NB4 (cell line): ENCODE measurements around the genes NOXO1 and KCTD5.

DNA sequence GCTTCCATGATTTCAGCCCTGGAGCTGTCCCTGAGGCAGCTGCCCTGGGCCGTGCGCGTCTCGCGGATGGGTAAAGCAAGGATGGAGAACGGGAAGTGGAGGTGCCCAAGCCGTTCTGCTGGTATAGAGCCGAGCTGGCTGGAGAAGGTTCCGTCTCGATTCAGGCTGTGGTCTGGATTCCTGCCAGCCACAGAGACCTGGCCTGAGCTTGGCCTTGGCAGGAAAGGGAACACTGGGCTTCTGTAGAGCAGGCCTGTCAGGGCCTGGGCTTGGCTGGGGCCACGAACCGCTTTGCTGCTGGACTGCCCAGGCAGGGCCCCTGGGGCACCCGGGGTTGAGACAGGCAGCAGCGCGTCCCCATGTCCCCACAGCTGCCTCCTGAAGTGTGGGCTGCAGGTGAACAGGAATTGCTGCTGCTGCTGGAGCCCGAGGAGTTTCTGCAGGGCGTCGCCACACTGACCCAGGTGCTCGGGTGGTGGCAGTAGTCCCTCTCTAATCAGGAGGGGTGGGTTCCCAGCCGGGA, 1.0 kb upstream of the MRPS34 start:
- RRBS: no CpG with 5 or more reads among the region's 20 CpGs

DNA sequence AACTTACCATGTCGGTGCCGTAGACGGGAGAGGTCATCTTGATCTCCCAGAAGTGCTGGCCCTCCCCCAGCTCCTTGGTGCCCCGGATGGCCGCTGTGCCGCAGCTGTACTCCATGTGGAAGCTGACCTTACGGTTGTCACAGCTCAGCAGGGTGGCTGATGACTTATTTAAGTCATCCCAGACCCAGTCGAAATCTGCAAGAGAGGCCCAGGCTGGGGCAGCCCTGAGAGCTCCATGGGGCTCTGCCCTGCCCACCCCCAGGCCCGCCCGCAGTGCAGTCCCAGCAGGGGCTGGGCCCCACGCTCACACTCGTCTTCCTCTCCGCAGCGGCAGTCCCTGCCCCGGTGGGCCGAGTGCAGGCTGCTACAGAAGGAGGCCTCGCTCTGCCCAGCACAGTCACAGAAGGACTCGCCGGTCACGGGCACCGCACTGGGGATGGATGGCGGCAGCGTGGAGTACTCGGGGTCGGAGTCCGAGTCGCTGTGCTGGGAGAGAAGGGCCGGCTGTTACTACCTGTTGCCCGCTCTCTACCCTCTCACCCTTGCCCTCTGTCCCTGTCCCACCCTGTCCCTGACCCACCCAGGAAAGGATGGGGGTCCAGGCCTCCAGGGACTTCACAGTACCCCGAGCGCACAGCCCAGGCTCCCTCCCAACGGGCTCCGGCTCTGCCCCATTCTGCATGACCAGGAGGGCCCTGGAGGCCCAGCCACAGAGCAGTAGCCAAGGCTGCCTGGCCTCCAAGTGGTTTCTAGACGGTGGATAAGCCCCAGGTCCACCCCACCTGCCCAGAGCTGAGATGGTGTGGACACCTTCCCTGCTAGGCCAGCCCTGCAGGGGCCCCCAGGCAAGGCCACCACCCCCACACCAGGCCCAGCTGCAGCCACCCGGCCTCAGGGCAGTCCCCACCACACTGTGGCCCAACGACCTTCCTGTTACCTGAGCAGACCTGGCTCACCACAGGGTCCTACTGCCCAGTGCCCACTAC, 4.0 kb downstream of the SPSB3 start:
- RRBS: 97% methylated on average over 5 of the region's 36 CpGs

DNA sequence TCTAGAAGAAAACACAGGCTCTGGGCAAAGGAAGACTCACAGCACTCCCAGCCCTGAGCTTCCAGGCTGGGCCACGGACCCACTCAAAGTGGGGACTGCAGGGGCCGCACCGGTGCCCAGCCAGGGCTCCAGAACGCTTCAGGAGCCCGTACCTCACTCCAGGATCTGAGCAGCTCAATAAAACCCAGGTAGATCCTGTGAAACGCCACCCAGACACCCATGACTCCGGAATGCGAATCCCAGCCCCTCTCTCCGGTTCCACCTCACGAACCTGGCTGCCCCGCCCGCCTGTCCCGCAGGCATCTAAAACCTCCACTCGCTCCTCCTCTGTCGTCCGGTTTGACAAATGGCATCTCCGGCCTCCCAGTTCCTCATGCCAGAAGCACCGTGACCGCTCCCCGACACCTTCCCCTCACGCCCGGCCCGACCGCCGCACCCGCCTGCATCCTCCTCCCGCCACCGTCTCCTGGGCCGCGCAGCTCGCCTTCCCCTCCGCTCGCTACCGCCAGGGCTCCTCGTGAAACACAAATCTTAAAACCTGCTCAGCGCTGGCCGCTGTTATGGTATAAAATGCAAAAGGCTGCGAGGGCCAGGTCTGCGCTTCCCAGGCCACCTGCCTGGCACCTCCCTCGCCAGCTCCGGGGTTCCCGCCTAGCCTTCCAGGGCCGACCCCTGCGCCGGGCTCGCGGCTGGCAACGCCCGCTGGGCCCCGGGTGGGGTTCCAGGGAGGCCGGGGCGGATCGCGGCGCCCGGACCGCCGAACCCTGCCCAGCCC, 689 bp downstream of the SPSB3 start:
- RRBS: 11% methylated on average over 21 of the region's 58 CpGs

DNA sequence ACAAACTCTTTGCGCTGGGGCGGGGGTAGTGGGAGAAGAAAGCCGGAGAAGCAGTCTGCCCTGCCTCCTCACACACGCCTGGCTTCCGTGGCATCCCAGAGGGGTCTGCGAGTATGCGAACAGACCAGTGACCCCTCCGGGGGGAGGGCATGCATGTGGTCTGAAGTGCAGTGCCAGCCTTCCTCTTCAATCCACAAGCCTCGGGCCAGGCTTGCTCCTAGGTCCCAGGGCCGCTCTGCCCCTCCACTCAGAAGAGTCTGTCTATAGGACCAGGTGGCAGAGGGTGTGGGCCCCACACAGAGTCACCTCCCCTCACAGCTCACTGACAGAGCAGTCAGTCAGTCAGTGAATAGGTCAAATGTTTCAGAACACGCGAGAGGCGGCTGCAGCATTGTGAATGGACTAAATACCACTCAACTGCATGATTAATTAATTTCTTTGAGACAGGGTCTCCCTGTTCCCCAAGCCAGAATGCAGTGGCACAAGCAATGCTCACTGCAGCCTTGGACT, 14.2 kb upstream of the IGFALS start:
- RRBS: 99% methylated on average over 5 of the region's 13 CpGs

DNA sequence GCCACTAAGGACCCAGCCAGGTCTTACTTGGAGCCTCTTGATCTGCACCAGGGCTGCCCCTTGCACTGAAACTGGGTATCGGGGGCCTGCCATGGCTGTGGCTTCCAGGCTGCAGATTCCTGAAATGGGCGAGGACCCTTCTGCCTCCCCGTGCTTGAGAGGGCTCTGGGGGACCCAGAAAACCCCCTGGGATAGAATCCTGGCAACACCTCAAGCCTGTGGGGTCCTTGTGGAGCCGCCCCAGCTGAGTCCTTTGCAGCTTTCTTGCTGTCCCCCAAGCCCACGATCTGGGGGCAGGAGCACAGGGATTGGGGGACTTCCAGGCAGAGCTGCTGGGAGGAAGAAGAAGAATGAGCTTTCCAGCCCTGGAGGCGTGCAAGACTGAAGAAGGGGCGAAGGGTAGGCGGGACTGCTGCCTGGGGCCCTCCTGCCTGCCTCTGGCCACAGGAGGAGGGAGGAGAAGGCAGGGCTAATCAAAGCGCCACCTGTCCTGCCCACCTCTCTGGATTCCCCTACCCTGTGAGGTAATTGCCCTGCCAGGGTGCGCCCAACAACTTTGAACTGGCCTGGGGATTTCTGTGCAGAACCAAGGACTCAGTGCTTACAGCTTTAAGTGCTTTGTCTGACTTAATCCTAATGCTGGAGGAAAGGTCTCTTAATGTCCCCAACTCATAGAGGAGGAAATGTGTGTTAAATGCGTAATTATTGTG, at the start of gene NOXO1:
Gene NOXO1, minus strand, starts transcription at position 383 of the 710 bp plus-strand sequence.
- RRBS: no CpG with 5 or more reads among the region's 11 CpGs

DNA sequence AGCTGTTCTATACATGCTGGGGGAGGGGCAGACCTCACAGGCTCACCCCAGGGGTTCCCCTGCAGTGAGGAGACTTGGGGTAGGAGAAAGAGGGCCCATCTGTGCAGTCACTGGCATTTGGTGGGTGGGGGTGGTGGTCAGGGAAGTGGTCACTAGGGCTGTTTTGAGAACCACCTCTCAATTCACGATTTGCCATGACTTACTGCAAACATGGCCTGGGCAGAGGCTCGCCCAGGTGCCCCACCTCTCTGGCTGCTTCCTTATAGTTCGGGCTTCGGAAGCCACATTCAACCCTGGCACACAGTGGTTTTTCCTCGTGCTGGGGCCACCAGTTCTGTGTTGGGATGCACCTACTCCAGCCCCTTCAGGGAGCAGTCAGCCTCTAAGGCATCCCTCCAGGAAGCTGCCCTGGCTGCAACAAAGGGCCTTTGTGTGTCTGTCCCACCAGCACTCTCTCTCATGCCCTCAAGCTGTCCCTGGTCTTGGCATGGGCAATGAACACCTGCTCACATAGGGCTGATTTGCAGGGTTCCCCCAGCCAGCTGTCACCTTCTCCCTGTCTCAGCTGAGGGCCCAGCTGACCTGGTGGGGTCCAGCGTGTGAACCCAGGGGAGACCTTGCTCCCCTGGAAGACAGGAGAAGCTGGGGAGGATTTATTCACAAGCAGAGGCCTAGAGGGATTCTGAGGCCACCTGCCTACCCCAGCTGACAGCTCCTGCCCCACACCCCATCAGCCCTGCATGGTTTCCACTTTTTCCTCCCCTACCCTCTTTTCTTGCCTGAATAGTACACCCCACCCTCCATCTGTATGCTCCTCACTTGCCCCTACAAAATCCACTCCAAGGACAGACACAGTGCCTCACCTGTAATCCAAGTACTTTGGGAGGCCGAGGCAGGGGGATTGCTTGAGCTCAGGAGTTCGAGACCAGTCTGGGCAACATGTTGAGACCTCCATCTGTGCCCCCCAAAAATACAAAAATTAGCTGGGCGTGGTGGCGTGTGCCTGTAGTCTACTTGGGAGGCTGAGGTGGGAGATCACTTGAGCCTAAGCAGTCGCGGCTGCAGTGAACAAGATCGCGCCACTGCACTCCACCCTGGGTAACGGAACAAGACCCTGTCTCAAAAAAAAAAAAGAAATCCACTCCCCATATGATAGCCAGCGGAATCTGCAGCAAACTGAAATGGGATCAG, 923 bp upstream of the NOXO1 start:
- RRBS: no CpG with 5 or more reads among the region's 16 CpGs

DNA sequence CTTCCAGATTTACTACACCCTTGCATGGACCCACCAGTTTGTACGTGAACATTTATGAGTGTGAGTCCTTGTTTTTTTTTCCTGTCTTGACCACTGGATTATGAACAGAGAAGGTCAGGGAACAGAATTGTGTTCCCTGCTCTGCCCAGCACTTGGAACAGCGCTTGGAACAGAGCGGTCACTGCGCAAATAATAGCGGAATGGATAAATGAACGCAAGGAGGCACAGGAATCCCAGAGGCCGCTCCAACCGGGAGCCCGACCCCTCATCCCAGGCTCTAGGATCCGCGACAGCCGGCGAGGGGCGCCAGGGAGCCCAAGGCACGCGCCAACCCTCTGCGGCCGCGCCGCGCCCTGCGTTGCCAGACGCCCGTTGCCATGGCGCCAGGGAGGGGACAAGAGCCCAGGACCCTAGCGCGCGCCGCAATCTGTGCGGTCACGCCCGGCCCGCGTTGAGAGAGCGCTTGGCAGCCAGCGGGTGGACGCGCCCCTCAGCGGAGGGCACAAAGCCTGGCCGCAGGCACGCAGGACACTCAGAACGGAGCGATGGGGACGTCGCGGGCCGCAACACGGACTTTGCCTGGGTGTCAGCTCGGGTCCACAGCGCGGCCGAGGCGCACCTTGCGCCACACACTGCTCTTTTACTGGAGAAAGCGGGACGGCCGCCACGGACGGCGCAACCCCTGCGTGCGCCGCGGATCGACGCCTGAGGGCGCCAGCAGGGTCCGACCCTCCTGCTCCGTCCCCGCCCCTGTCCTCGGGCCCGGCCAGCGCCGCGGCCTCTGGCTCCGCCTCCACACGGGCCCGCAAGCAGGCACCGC, 532 bp upstream of the GFER start:
- RRBS: 14% methylated on average over 11 of the region's 79 CpGs

DNA sequence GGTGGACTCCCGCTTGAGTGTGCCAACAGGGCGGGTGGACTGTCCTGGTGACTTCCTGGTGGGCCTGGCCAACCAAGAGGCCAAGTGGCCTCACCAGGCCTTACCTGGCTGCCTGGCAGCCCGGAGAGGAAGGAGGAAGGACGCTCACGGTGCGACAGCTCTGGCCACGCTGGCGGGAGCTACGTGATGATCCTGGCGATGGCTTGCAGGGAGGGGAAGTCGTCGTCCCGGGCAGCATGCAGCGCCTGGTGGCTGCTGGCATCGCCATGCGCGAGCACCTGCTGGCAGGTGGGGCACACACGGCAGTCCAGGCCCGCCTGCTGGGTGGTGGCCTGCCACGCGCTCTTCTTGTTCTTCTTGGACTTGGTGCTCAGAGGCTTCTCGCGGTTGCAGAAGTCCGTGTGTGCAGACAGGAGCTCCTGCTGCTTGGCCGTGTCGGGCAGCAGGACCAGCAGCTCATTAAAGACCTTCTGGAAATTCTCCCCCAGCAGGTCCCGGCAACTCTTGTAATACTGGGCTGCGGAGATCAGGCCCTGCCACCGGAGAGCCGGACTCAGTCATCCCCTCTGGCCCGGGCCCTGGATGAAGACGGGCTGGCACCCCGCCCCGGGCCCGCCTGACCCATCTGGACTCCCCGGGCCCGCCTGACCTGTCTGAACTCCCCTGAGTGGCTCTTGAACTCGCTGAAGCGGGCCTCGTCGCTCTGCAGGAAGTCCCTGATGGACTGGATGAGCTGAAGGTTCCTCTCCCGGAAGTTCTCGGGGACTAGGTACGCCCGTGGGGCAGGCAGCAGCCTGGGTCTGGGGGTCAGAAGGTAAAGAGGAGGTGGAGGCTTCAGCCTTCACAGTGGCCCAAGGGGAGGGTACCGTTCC, 8.5 kb downstream of the SYNGR3 start:
- RRBS: no CpG with 5 or more reads among the region's 46 CpGs

DNA sequence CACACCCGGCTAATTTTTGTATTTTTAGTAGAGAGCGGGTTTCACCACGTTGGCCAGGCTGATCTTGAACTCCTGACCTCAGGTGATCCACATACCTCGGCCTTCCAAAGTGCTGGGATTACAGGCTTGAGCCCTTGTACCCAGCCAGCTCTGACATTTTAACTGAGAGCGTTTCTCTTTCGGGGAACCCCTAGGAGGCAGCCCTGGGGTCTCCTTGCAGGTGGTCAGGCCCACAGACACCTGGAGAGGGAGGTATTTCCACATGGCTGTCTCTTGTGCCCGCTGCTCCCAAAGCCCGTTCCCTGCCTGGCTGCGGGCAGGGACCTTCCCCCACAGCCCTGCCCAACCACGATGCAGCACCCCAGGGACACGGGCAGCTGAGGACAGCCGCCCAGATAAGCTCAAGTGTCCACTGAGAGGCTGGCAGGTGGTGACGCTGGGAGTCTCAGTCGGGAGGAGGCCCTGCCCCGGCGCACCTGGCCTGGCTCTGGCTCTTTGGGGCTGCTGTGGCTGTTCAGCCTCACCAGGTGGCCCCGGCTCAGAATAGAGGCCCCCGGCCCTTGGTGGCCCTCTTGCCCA, 5.6 kb downstream of the NTHL1 start:
- RRBS: 96% methylated on average over 4 of the region's 18 CpGs

- RRBS: no CpG with 5 or more reads among the region's 8 CpGs
These were observed 712 bp downstream of the TSC2 start for GRCh38 chr16:2048522-2048872.

GRCh38 chr16:2090626-2091293, 43.0 kb downstream of the TSC2 start:
- RRBS: 94% methylated on average over 2 of the region's 68 CpGs

DNA sequence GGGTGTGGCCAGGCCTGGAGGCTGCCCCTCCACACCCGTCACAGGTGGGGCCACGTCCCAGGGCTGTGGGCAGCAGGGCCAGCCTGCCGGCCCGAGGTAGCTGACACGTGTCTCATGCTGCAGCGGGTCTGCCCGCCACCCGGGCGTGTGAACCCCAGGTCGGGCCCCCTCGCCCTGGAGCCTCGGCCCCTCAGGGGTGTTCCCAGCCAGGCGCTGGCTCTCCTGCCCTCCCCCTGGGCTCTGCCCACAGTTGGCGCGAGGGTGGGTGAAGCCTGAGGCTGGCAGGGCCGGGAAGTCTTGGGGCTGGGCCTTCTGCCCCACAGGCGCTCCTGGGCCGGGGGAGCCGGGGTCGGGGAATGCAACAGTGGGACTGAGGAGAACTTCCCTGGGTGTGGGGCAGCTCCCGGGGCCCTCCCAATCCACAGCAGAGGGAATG, 11.5 kb downstream of the PKD1 start:
- RRBS: 54% methylated on average over 3 of the region's 21 CpGs

DNA sequence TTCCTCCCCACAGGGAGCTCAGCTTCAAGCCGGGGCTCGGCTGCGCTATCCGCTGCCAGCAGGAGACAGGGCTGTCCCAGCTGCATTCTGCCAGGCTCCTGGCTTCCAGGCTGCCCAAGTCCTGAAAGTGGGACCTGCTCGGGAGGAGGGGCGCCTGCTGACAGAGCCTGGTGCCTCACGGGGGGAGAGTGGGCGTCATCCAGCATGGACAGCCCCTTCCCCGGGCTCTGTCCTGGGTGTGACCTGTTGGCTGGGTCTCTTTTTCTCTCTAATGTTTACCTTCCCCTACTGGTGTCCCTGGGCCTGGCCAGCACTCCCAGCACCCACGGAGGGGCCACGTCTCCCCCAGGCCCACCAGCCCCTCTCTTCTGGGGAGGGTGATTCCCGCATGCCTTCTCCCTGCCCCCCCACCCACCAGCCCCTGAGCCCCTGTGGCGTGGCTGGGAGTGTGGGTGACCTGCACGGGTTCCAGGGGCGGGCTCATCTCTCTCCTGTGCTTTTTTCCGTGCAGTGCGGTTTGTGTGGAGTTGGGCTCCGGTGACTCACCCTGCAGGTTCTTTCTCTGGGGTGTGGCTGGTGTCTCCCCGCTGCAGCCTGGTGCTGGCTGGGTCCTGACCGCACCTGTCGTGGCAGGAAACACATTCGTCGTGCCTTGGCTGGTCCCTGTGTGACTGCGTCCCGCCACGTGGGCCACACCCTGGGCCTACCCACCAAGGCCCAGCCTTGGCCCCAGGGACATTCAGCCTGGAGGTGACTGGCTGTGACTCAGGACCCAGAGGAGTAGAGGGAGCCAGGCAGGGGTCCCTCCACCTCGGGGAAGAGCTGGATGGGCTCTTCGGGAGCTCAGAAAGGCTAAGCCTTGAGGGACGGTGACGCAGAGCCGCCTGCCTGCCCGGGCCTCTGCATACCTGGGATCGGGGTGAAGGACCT, 7.5 kb downstream of the TRAF7 start:
- RRBS: 97% methylated on average over 3 of the region's 33 CpGs

DNA sequence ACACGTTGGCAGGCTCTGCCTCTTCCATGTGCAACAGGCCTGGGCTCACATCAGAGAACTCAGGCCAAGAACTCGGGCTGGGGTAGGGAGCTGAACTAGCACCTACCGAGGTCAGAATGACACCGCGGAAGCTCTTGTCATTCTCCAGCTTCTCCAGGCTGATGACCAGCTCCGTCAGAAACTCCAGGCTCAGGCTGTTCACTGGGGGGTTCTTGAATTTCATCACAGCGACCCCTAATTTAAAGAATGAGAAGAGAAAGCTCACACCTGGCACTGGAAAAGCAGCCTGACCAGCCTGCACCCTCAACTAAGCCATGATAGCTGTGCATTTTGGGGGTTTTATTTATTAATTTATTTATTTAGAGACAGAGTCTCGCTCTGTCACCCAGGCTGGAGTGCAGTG, 4.6 kb downstream of the ECI1 start:
- RRBS: no CpG with 5 or more reads among the region's 8 CpGs

DNA sequence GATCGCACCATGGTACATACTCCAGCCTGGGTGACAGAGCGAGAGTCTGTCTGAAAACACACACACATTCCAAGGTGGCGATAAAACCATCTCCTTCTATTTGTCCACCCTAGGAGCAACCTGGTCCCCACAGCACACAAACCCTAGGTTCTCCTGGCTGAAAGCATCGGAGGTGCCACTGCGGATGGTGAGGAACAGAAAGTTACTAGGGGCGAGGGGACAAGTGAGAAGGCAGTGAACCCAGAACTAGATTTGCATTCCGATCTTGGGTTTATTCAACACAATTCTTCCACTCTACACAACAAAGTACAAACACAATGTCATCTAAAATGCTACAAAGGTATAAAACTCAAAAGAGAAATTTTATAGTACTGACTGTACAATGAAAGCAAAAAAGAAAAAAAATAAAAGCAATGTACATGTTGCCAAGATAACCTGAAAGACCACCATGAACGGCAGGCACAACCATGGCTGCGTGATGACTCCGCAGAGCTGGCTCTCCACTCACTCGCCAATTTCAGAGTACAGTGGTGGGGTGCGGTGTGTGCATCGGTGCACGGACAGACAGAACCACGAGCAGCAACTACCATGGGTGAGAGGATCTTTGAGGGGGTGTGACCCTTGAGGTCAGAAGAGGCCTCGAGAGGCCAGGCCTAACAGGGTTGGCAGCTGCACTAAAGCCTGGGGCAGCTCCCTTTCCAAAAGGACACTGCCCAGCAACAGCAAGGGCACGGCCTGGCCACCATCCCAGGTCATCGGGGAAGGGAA, 1.7 kb upstream of the ECI1 start:
- RRBS: no CpG with 5 or more reads among the region's 18 CpGs

DNA sequence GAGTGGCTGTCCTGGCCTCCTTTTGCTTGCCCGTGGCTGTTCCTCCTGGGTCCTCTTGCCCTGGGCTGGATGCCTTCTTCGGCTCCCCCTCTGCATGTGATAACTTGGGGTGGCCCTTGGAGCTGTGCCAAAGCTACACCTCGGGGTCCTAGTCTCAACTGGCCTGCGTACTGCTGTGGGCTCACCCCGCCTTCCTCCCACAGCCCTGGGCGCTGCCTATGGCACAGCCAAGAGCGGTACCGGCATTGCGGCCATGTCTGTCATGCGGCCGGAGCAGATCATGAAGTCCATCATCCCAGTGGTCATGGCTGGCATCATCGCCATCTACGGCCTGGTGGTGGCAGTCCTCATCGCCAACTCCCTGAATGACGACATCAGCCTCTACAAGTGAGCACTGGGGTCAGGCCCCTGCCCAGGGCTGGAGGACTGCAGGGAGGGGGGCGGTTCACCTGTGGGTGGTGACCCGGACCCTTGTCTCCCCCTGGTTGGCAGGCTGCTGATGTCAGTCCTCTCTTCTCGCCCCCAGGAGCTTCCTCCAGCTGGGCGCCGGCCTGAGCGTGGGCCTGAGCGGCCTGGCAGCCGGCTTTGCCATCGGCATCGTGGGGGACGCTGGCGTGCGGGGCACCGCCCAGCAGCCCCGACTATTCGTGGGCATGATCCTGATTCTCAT, 1.0 kb upstream of the AMDHD2 start:
- RRBS: no CpG with 5 or more reads among the region's 31 CpGs

DNA sequence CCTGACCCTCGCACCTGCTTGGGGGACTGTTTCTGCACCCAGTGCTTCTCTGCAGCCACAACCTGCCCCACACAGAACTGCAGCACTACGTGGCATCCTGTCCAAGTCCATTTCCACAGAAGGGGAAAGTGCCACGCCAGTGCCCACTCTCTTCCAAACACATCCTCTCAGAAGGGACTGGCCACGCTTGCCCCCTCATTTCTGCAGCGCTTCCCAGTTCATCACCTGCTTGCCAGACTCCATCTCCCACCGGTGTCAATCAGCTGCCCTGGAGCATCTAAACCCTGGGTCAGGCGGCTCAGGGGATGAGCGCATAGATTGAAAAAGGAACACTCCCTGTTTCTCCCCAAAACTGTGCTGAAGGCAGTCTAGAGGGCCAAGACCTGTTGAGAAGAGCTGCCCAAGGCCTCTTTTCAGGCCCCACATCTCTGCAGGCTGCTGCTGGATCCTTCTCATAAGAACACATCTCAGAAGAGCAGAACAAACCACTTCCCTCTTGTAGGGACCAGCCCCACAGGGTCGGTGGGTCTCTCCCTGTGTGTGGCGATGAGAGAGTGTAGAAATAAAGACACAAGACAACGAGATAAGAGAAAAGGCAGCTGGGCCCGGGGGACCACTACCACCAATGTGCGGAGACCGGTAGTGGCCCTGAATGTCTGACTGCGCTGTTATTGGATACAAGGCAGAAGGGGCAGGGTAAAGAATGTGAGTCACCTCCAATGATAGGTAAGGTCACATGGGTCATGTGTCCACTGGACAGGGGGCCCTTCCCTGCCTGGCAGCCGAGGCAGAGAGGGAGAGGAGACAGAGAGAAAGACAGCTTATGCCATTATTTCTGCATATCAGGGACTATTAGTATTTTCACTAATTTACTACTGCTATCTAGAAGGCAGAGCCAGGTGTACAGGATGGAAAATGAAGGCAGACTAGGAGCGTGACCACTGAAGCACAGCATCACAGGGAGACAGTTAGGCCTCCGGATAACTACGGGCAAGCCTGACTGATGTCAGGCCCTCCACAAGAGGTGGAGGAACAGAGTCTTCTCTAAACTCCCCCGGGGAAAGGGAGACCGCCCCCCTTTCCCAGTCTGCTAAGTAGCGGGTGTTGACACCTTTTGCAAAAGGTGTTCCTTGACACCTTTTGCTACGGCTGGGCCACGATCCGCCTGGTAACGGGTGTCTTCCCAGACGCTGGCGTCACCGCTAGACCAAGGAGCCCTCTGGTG, 22.1 kb upstream of the KCTD5 start:
- RRBS: no CpG with 5 or more reads among the region's 29 CpGs

- RRBS: 1% methylated on average over 8 of the region's 58 CpGs
These were observed at the start of gene KCTD5 for GRCh38 chr16:2682465-2683270. KCTD5 (plus strand) TSS chr16:2682523.

DNA sequence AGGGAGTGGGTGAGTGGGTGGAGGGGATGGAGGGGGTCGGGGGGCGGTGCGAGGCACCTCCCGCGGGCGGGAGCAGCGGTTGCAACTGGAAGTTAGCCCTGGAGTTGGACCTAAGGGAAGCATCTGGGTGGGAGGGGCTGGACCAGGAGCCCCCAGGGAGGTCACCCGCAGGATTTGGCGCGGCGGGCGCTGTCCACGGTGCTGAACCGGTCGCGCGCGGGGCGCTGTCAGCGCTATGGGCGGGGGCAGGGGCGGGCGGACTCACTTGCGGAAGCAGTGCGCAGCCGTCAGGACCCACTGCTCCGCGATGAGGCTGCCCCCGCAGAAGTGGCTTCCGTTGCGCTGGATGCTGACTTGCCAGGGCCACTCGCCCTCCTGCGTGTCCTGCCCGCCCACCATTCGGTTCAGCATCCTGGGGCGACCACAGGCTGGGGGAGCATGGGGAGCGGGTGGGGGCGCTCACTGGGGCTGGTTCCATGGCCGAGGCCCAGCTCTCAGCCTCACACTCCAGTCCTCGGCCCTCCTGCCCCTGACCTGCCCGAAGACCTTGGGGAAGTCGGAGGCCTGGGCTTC, 4.5 kb downstream of the PRSS27 start:
- RRBS: no CpG with 5 or more reads among the region's 42 CpGs